Colon Carcinoma Metastatic in the Brain (tissue), 2 donors: ENCODE measurements around a stretch of chr2.

GRCh38 chr2:70516100-70516366 lies 37.6 kb downstream of the TGFA start:
- PRO-cap, 2 experiments: no peak in any of the 2 experiments

- PRO-cap, 2 experiments: no peak in any of the 2 experiments
These were observed 28.6 kb upstream of the VAX2 start for GRCh38 chr2:70871673-70872300.

- PRO-cap, 2 experiments: no peak in any of the 2 experiments
These were observed 1.4 kb downstream of the NAGK start for GRCh38 chr2:71069724-71070305.

GRCh38 chr2:71226131-71226764 lies 655 bp downstream of the PAIP2B start:
- PRO-cap, 2 experiments: no peak in any of the 2 experiments

- PRO-cap, 2 experiments: no peak in any of the 2 experiments
These were observed 9.1 kb upstream of the PAIP2B start for GRCh38 chr2:71235831-71236480.

DNA sequence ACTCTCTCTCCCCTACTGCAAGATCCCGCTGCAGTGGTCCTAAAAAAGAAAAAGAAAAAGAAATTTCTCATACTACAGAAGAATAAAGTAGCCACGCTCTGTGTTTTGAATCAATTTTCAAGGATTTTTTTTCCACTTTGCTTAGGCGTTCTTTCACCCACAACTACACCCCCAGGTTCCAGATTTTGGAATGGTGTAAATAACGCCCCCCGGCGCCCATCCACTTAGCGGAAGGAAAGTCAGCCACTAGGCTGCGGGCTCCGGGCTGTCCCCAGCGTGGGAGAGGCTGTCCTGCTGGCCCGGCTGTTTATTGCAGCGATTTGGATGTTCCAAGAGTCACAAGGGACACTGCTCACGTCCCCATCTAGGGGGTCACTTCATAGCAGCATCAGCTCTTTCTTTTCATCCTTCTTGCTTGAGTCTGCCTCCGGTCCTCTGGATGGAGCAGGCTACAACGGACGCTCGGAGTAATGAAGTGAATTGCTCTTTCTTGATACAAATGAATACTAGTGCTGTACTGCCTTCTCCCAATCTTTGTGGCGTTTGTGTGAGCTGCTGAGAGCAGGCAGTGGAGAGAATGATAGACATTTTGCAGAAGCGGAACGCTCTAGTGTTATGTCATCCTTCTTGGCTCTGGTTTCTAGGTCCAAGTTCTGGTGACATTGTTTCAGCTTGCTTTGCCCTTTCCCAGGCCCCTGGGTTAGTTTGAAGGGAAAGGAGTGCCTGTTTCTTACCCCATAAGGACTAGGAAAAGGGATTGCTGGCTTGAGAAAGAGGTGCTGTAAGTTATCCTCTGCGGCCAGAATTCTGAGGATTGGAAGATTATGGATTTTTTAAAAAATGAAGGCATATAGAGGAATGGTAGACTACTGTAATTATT lies 50.8 kb upstream of the PAIP2B start:
- PRO-cap, 2 experiments: no peak in any of the 2 experiments

- PRO-cap, 2 experiments: no peak in any of the 2 experiments
These were observed 7.0 kb downstream of the ZNF638 start for GRCh38 chr2:71338585-71338969.

DNA sequence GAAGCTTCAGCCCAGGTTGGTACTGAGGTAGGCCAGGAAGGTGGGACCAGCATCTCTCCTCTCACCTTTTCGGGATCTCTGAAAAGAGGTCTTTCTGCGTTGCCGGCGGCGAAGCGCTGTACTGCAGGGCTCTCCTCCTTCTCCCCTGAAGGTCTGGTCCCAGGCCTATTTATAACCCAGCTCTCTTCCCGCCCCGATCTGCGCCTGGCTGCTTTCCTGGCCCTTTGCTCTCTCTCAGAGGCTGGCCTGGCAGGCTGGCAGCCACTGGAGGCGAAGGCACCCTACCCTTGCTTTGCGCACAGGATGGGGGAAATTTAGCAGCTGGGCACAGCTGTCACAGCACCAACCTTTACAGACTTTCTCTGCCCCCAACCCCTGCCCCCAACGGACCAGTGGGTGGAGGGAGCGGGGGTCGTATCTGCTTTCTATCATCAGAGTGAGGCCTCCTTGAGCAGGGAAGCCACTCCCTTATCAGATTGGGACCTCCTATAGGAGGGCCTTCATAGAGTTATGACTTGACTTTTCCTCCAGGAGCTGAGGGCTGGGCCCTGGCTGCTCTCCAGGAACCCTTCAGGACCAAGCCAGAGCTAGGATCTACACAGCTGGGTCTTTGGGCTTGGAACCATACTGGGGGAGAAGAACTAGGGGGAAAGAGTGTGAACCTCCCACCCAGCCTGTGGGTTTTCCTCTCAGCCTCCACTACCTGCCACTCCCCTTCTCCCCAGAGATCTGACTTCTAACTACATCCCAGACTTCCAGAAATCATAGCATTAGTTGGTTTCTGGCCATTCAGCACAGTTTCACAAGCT lies 12.0 kb upstream of the DYSF start:
- PRO-cap, 2 experiments: no peak in any of the 2 experiments

DNA sequence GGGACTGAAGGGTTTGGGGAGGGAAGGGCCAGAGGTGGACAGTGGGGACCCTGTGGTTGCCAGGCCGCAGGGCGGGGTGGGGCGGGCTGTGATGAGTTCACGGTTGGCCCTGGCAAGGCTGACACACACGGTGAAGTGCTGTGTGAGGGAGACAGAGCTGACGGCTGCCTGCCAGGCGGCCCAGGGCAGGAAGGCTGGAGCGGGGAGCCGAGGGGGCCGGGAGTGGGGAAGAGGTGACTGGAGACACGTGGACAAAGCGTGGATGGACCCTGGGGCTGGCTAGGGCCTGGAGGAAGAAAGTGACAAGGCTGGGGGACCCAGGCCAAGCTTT lies 110.0 kb downstream of the DYSF start:
- PRO-cap, 2 experiments: no peak in any of the 2 experiments

DNA sequence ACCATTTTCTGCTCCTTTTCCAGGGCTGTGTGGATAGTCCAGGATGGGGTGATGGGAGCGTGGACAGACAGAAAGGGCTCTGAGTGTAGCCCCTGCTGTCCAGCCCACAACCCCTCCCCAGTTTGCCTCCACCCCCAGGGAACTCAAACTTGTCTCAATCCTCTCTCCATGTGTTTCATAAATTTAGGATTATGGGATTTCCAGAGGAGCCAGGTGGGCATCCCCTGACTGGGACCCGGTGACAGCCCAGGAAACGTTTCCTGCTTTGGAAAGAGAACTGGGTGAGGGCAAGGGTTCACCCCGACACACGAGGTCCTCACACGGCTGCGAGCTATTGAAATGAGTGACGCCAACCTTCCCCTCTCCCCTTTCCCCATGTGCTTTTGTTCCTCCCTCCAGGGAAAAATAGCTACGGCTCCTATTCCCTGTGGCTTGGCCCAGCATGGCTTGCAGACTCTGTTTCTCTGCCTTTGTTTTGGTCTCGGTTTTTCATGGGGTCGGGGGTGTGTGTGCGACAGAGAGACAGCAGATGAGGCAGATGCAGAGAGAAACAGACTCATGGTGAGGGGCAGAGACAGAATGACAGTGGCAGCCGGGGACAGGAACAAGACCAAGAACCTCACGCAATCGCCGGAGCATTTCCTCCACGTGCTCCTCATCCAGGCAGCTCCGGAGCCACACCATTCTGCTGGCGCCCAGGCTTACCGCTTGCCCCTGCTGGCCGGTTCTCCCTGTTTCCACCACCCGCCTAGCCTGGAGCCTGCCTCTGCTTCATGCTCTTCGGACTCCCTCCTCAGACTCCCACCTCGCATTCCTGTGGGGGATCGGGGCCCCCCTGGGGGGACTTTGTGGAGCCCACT lies 225.3 kb downstream of the DYSF start:
- PRO-cap, 2 experiments: no peak in any of the 2 experiments

- PRO-cap, 2 experiments: no peak in any of the 2 experiments
These were observed 264.6 kb downstream of the CYP26B1 start for GRCh38 chr2:71883040-71883580.

DNA sequence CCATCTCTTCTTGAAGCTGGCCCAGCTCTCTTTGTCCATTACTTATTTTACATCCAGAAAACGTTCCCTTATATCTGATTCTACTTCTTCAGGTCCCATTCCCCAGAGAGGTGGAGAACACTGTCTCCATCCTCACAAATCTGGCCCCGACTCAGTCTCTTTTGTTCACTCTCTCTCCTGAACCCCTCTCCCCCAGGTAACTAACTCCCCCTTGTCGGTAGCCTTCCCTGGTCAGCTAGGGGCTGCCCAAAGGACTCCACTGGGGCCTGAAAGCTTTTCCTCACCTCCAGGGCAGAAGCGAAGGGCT lies 249.5 kb downstream of the CYP26B1 start:
- PRO-cap, 2 experiments: no peak in any of the 2 experiments

GRCh38 chr2:72033614-72034382 lies 113.9 kb downstream of the CYP26B1 start:
- PRO-cap, 2 experiments: no peak in any of the 2 experiments

- PRO-cap, 2 experiments: no peak in any of the 2 experiments
These were observed 1.5 kb downstream of the EXOC6B start for GRCh38 chr2:72824263-72824900.

GRCh38 chr2:73000947-73001521 lies 70.5 kb downstream of the SFXN5 start:
- PRO-cap, 2 experiments: no peak in any of the 2 experiments

GRCh38 chr2:73226659-73227199 lies 6.3 kb downstream of the PRADC1 start:
- PRO-cap, 2 experiments: no peak in any of the 2 experiments

GRCh38 chr2:73307707-73308270 lies 14.4 kb upstream of the EGR4 start:
- PRO-cap, 2 experiments: no peak in any of the 2 experiments

DNA sequence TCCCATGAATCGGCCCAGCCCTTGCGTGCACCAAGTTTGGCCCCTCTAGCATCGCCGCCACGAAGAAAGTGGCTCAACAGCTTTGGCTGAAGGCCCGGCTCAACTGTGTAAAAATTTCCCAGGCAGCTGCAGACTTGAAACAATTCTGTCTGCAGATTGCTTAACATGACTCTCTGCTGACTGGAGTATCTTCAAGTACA lies 32.7 kb downstream of the ALMS1 start:
- PRO-cap, 2 experiments: no peak in any of the 2 experiments

GRCh38 chr2:73642618-73643203 lies 489 bp upstream of the NAT8 start:
- PRO-cap, 2 experiments: no peak in any of the 2 experiments

- PRO-cap, 2 experiments: no peak in any of the 2 experiments
These were observed 37.0 kb downstream of the TPRKB start for GRCh38 chr2:73699979-73700672.